Epidermal melanocyte (primary cell): ENCODE measurements around a stretch of chr17.

- RRBS, result 5% methylated on average over 14 of the region's 31 CpGs
Measured at GRCh38 chr17:48543715-48544436, 1.0 kb downstream of the HOXB2 start.

DNA sequence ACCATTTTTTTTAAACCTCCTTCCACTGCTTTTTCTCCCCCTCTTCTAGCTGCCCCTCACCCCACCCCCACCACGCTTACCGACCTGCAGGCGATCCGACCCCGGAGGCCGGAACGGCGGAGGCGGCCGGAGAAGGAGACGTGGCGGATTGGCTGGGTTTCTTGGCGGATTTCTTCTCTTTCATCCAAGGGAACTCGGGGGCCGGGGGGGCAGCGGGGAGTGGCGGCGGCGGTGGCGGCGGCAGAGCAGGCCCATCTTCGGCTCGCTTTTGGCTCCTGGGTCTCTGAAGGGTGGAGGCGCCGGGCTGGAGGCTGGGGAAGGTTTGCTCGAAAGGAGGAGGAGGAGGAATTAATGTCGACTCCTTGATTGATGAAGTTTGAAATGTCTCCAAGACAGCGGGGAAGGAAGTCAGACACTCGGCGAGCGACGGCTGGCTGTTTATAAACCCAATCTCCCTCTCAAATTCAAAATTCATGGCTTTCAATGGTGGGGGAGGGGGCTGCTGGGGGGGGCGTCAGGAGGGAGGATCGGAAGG lies 405 bp downstream of the HOXB2 start:
- RRBS, result 5% methylated on average over 12 of the region's 34 CpGs

DNA sequence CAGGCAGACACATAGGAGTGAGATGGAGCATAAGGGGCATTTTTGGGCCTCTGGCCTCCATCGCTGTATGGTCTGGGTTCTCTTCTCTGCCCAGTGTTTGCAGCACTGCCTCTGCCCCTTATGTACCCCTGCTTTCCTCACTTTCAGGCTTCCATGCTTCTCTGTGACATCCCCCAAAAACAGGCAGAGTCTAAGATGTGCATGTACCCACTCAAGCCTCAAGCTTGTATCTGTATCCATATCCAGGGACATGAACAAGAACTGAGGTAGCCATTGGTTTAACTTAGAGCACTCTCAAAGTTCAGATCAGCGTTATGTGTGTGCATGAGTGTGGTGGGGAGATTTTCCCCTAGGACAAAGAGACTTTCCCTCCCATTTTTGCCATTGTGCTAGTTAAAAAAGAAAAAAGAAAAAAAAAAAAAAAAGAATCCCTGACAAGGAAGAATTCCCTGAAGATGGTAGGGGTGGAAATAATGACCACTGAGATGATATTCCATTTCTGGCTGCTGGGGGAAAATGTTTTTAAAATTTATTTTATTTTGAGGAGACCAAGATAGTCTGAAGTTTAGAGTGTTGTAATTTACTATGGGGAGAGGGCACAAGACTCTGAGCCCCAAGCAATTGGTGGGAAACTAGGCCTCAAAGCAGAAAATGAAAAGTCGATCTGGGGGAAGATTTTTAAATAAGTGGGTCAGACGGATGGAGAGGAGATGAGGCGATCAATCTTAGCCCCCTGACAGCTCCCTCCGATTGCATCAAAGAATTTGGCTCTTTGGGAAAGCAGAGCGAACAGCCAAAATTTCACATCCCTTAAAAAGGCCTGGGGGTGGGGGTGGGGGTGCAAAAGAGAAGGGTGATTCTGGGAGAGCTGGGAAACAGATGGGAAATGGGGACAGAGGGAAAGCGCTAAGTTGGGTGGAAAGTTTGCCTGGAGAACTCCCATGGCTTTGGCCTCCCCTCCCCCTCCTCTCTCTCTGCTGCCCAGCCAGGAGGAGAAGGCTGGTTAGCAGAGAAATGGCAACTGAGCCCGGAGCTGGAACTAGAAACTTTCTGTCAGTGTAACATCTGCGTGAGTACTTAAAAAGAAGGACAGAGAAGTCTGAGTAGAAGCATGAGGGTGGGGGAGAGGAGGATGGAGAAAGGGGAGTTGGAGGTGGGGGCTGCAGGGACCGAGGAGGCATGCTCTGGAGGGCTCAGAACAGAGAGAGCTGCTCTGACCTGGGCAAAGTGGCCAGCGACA lies 1.2 kb upstream of the HOXB2 start:
- RRBS, result no CpG with 5 or more reads among the region's 12 CpGs

- RRBS, result no CpG with 5 or more reads among the region's 13 CpGs
Measured at GRCh38 chr17:48558900-48559622, 14.2 kb upstream of the HOXB2 start.

DNA sequence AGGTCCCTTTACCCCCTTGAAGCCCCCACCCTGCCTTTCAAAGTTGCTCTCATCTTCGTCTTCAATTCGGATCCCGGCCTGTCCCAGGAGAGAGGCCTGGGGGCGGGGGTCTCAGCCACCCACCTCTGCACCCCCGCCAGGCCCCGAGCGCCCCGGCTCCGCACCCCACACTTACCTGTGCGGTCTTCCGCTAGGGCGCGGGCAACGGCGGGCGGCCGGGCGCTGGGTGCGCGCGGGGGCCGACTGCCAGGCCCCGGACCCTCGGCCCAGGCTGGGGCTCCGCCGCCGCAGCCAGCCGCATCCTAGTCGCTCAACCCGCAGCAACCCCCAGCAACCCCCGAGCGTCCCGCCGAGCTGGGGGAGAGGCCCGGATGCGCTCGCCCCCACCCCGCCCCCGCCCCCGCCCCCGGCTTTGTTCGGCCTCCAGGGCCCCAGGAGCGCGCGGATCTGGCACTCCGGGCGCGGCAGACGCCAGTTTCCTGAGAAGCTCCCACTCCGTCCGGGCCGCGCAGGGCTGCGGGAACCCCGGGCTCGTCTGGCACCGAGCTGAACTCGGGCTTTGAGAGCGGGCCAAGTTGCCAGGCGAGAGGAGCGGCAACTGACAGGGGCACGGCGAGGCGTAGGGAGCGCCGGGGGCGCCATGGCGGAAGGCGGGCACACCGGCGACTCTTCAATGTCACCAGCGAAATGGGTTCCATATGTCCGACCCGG lies 14.0 kb downstream of the HOXB4 start:
- RRBS, result 29% methylated on average over 60 of the region's 74 CpGs

DNA sequence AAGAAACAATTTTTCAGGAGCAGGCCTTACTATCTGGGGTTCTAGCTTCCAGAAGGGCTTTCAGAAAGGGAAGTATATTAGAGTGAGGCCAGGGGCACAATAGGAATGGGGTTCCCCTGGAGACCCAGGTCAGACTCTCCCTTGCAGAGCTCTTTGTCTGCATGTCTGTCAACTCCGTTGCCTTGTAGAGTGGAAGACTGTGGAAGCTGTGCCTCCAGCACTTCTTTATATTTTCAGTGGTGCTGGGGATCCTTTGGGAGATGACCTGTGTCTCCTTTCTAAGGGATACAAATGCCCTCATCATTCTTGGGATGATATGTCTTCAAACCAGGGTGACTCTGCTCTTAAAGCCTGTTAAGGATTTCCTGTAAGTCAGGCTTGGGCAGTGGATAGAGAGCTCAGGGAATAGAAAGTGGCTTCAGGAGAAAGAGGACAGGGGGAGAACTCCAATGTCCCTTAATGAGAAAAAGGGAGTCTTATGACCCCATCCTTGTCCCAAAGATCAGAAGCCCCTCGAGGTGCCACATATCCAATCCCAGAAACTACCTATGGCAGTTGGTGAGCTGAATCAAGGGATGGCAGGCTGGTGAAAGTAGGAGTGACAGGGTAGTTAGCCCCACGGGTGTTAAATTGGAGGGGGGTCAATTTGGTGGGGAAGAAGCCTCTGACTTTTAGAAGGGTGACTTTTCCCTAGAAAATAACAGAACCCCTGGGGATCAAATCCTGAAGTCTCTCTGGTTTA lies 1.5 kb downstream of the HOXB3 start:
- RRBS, result no CpG with 5 or more reads among the region's 3 CpGs

DNA sequence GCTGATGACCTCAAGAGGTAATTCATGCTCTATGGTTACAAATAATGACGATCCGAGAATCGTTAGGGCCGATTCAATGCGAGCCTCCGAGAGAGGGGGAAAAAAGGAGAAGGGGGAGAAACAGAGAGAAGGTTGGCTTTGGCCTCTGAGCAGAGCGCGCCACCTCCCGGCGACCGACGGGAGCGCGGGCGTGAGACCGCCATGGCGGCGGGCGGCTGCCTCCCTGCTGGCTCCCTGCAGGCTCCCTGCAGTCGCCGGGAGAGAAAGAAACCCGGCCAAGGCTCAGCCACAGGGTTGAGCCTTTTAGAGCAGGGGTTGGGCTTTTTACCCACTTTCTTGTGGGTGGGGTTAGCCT lies 281 bp upstream of the HOXB5 start:
- RRBS, result 2% methylated on average over 10 of the region's 22 CpGs

GRCh38 chr17:48596690-48596995 lies 3.1 kb upstream of the HOXB5 start:
- RRBS, result 63% methylated on average over 5 of the region's 10 CpGs

DNA sequence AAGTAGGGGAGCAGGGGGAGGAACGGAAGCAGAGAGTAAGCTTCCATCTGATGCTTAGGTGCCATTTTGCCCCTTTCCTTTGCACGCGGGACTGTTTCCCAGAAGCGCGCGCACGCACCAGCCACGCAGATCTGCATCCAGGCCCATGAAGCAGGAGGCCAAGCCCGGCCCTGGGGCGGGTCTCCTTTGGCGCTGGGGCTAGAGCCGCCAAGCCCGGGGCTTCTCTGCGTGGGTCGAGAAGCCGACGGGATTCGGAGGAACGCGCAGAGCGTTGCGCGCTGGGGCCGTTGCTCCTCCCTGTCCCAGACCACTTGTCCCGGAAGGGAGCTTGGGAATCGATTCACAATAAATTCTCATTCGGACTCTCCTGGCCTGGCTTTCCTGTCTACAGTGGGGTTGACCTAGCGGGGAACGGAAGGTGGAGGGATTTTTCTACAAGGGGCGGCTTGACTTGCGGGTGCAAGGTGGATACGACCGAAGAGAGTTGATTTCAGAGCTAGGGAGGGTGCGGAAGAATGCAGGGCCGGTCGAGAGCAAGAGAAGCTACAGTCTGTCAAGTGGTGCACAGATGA lies 4.6 kb downstream of the HOXB9 start:
- RRBS, result 19% methylated on average over 11 of the region's 36 CpGs

DNA sequence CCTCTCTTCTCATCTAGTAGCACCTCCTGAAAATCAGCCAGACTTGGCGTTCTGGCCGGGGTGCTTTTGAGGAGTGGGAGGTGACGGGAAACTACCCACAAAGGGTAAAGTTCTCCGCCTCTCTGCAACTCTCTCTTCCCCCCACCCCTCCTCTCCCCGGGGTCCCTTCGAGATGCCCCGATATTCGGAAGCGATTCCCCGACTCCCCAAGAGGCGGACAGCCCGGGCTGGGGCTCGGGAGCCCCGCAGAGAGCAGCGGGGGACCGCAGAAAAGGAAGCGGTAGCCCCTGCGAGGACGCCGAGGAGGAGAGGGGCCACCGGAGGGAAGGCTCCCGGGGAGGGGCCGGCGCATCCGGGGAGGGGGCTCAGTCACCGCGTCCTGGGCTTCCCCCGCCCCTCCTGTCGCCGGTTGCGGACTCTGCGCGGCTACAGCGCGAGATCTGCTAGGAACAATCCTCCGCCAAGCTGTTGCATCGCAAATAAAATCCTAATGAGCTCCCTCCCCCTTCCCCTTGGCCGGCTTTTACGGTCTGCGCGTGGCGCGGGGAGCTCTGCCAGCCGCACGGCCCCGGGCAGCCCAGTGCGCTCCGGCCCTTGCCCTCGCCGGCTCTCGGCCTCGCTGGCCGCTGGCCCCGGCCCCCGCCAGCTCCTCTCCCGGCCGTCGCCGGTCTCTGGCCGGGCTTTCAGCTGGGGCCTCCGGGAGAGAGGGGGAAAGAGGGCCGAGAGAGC lies 1.2 kb downstream of the HOXB9 start:
- RRBS, result 4% methylated on average over 32 of the region's 62 CpGs

DNA sequence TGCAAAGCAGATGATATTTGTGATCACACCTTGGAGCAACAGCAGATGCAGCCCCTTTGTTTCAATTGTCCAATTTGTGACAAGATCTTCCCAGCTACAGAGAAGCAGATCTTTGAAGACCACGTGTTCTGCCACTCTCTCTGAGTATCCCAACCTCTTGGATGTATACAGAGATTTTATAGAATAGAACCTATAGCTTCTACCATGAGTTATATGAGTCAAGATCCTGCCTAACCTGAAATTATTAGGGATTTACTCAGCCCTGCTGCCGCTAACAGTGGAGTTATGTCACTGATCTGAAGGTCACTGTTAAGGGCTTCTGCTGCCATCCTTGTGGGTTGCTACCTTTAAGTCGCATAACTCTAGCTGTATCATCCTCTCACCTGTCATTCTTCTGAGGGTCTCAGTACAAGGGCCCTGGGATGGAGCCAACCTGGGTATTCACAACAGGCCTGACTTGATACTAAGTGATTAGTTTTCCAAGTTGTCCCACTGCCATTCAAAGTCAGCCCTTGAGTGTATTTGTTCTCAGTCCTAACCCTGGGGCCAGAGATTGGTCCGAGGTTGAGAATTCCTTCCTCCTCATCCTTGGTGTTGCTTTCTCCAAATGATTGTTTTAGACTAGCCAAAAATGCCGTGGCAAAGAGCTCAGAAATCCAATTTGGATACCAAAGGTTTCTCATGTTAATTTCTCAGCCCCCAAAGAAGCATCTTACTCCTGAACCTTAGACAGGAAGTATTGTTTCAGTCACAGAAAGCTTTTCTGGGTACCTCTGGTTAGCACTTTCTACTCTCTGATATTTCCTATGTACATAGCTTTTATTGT lies 29.5 kb upstream of the ATP5MC1 start:
- RRBS, result no CpG with 5 or more reads among the region's 5 CpGs

DNA sequence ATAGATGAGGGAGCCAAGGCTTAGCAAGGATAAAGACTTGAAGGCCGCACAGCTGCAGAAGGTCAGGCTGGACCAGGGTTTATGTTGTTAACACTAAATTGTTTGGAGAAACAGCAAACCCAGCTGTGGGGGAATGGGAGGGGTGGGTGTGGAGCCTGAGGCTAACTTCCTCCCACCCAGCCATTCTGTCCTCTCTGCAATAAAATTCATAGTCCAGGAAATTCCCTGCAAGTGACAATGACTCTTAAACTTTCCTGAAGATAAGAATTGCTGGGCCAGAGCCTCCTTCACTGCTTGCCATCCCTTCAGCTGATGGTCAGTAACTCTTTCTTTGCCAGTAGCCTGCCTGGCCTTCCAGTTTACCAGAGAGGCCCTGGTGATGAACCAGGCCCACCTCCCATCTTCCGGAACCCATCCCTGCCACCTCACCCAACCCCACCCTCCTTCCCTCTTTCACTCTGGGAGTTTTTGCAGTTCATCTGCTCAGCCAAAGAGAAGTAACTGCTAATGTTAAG lies 19.3 kb upstream of the ATP5MC1 start:
- RRBS, result no CpG with 5 or more reads among the region's 2 CpGs

DNA sequence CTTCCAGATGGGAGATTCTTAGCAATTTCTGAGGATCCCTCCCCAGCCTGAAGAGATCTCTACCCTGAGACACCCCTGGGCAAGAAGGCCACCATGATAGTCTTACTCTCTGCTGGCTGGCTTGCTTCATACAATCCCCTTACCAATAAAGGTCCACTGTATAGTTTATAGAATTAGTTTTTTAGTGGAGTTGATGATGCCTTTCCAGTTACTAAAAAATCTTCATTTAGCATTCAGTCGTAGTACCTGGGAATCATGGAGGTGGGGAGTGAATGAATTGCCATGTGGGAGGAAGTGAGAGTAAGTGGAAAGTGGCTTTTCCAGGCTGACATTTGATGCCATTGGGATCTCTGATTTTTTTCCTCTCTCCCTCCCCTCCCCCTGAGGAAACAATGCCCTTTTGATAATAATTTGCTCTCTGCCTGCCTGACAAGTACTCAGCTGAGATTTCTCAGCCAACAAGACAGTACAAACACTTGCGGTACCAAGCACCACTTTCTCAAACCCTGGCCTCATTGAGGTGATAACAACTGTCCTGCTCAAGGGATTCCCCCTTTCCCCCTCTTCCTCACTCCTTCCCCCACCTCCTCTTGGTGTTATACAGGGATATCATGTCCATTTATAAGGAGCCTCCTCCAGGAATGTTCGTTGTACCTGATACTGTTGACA lies 2.1 kb downstream of the UBE2Z start:
- RRBS, result no CpG with 5 or more reads among the region's 3 CpGs

DNA sequence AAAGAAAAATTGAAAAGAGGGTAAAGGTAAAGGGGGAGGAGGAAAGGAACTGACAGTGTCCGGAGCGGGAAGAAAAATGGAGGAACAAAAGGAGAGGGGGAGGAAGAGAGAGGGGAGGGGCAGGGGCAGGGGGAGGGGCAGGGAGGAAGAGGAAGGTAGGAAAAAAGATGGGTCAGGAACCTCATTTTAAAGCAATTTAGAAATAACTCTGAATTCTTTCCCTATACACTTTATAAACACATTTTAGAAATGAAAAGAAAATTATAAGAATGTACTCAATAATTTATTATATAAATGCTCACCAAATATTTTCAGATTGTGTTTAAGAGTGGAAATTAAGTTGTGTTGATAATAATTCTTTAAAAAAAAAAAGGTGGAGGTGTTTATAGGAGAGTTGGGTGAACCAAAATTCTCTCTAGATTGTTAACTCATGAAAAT lies 6.1 kb upstream of the IGF2BP1 start:
- RRBS, result no CpG with 5 or more reads among the region's 2 CpGs

DNA sequence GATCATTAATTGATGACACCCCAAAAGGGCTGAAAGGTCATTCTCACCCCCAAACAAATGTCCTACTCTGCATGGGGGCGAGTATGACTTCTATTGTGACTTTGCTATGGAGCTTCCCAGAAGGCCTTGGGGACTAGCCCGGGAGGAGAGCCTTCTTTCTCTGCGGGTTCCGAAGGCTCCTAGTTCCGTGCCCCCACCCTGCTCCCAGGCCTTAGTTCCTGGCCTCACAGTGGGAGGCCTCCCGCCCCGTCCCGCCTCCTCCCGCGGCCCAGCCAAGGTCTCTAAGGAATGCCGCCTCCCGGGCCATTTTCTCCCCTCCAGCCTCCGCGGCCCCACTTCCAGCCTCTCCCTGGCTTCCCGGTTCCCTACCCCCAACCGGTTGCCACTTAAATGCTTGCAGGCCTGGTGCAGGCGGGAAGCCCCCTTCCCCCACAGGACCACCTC lies 16.0 kb downstream of the IGF2BP1 start:
- RRBS, result 8% methylated on average over 5 of the region's 17 CpGs

DNA sequence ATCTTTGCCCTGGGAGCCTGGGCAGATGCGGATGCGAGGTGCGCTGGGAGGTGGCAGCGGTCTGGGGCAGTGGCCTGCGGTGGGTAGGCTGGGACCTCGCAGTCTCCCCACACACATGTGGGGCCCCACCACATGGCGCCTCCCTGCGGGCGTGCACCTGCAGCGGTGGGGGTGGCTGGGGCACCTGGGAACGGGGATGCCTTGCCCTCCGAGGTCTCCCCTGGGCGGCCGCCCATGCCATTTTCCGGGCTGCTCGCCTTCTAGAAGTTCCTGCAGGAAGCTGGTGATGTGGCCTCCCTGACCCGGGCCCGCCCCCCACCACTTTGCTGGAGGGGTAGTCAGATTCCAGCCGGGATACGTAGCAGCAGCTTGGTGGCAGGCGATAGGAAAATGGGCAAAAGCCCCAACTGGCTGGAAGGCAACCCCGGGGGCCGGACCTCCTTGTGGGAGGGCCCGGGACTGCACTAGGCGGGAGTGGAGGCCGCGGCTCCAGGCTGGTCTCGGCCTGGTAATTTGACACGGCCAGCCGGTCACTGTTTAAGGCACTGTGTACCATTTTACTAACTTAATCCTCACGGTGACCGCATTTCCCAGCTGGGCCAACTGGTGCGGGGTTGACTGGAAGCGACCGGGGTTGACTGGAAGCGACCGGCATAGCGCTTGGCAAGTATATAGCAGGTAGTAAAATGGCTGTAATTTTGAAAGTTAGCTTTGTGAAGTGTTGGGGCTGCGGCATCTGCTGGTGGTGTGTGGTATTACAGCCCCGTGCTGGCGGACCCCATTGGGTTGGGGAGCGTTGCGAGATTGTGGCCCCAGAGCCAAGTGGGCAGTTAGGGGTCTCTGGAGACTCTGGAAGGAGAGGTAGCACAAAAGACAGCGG lies 38.5 kb downstream of the IGF2BP1 start:
- RRBS, result 61% methylated on average over 15 of the region's 44 CpGs

DNA sequence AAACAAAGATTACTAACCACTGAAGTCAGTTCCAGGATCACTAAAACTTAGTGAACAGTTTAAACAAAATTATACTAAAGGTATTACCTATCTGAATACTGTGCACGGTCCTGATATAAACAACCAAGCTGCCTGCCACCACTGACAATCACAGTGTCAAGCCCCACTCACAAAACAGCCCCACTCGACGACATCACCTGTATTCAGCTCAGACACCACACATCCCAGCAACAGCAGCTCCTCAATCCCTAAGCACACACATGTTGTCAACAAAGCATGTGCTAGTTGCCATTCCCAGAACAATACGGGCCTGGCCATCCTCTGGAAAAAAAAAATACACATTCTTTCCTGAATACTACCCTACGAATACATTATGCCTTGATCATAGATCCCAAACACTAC lies 1.6 kb downstream of the ZNF652 start:
- RRBS, result no CpG with 5 or more reads among the region's 5 CpGs

DNA sequence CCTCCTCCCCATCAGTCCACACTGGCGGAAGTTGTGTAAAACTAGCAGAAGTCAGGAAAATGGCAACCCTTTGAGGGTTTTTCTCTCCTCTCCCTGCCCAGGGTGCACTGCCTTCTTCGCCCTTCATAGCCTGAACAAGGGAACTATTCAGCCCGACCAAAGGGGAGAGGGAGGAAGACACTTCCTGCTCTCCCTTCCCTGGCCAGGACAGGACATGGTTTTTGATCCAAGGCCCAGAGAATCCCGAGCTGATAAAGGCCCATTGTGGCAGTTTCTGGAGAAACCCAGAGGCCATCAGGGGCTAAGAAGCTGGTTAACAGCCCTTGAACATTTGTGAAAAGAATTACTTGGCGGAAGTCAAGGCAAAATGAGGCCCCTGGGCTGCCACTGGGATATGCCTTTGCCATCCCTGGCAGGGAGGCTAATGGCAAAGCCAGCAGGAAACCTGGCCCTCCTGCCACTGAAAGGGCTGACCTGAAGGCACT lies 12.8 kb downstream of the PHB1 start:
- RRBS, result no CpG with 5 or more reads among the region's 5 CpGs

- RRBS, result no CpG with 5 or more reads among the region's 10 CpGs
Measured at GRCh38 chr17:49403628-49404207, 11.0 kb downstream of the PHB1 start.